Metanephros (tissue), 2 donors: Measurements from ENCODE around the genes PCDHA5, PCDHA10, PCDHB2, PCDHB11, PCDHGB1, PCDHGB2 and PCDHGA11.

- RAMPAGE, long total RNA, result no peak
These were observed at the start of gene PCDHA5 for GRCh38 chr5:140821499-140821691. Gene PCDHA5, plus strand, starts transcription at chr5:140821613.

- RAMPAGE, long total RNA, result no peak
These were observed 590 bp downstream of the PCDHA9 start for GRCh38 chr5:140848856-140849088.

GRCh38 chr5:140855581-140856891, at the start of gene PCDHA10:
Gene PCDHA10, plus strand, starts transcription at chr5:140855897.
- RAMPAGE, long total RNA, result no peak

DNA sequence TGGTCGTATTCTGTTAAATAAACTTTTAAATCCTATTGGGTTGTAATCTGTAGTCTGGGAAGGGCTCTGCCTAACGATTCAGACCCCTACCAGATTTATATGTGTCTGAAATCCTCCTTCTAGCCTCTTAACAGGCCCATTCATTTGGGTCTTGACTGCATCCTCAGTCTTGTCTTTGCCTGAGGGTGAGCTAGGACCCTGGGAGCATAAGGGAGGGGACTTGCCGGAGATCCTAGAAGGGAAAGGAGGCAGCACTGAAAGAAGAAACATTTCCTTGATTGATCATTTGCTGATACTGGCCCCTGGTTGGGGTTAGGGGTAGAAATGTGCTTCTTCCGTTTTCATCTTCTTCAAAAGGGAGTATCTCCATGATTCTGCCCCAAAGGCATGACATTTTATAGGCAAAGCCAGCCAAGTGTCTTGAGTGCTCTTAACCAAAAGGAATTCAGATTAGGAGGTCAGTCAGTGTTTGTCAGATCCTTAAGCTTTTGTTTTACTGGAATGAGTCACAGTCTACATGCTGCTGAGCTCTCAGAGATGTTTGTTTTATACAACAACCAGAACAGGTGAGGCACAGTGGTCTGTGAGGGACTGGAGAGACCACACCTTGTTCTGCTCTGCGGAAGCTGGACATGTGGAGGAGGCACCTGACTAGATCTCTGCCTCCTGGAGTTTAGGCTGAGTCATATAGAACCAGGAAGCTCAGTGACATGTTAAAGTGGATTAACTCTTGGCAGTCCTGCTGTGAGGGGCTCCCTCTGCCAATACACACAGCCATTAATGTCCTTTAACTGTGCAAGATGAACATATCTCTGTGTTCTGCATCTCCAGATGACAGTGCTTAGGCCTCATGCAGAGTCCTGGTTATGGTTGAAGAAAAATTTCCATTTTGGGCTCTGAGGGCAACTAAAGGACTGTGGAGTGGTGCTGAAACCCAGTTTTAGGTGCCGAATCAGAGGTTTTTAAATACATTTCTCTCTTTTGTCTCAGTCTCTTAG, 37.8 kb downstream of the PCDHAC2 start:
- RAMPAGE, long total RNA, result no peak

- RAMPAGE, long total RNA, result no peak
These were observed at the start of gene PCDHB2 for GRCh38 chr5:141094443-141095269. Gene PCDHB2, plus strand, starts transcription at chr5:141094615.

- RAMPAGE, long total RNA, result no peak
These were observed at the start of gene PCDHB11 for GRCh38 chr5:141199306-141199930. Gene PCDHB11, plus strand, starts transcription at chr5:141199627.

DNA sequence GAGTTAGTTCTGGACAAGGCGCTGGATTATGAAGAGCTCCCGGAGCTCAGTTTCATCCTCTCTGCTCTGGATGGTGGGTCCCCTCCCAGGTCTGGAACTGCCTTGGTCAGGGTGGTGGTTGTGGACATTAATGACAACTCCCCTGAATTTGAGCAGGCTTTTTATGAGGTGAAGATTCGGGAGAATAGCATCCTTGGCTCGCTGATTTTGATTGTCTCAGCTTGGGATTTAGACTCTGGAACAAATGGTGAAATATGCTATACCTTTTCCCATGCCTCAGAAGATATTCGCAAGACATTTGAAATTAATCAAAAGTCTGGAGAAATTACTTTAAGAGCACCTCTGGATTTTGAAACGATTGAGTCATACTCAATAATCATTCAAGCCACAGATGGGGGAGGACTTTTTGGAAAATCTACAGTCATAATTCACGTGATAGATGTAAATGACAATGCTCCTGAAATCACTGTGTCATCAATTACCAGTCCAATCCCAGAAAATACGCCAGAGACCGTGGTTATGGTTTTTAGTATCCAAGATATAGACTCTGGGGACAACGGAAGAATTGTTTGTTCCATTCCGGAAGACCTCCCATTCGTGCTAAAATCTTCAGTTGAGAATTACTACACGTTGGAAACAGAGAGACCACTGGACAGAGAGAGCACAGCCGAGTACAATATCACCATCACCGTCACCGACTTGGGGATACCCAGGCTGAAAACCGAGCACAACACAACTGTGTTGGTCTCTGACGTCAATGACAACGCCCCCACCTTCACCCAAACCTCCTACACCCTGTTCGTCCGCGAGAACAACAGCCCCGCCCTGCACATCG, 1.1 kb downstream of the PCDHB11 start:
- RAMPAGE, long total RNA, result no peak

DNA sequence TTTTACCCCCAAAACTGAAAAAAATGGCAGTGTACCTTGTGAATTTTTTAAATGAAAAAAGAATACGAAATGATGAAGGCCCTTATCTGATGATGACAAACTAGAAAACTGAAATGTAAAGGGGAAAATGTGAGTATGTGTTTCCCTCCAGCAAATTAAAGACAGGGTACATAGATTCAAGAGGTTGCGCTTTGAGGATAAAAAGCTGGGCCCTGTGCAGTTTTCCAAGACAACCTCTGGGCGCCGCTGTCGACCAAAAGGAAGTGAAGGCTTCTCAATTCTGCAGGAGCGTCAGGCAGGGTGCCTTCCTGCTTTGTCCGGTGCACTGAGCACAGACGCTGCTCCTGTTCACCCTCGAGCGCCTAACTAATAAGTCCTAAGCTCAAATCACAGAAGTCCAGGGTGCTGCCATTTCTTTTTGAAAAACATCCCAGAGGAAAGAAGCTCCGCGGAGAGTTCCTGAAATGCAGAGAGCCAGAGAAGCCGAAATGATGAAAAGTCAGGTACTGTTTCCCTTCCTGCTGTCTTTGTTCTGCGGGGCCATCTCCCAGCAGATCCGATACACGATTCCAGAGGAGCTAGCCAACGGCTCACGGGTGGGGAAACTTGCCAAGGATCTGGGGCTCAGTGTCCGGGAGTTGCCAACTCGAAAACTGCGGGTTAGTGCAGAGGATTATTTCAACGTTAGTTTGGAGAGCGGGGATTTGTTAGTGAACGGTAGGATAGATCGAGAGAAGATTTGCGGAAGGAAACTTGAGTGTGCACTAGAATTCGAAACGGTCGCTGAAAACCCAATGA, at the start of gene PCDHGB1:
Gene PCDHGB1 (plus strand): TSS at position 303 of the 798 bp plus-strand sequence.
- RAMPAGE, long total RNA, result no peak

DNA sequence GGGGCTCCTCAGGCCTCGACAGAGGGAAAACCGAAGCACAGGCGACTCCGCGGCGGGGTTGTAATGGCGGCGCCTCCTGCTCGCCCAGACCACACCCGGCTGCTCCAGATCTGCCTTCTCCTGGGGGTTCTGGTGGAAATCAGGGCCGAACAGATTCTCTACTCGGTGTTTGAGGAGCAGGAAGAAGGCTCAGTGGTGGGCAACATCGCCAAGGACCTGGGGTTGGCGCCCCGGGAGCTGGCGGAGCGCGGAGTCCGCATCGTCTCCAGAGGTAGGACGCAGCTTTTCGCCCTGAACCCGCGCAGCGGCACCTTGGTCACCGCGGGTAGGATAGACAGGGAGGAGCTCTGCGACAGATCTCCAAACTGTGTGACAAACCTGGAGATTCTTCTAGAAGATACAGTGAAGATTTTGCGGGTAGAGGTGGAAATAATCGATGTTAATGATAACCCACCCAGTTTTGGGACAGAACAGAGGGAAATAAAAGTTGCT, 363 bp downstream of the PCDHGA4 start:
- RAMPAGE, long total RNA, result no peak

GRCh38 chr5:141359739-141360676, at the start of gene PCDHGB2:
Gene PCDHGB2, plus strand, starts transcription at chr5:141359994.
- RAMPAGE, long total RNA, result no peak

DNA sequence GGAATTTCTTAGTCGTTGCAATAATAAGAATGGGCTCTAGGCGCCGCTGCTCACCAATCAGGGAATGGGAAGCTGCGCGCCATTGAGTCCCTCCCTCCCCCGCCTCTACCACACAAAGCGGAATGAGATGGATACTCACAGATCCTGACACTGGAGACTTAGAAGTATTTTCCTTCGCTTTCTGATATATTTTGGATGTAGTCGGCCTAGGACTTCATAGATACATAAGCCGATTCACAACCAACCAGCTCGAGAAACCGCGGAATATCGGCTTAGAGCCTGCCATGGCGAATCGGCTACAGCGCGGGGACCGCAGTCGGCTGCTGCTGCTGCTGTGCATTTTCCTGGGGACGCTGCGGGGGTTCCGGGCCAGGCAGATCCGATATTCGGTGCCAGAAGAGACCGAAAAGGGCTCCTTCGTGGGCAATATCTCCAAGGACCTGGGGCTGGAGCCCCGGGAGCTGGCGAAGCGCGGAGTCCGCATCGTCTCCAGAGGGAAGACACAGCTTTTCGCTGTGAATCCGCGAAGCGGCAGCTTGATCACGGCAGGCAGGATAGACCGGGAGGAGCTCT, at the start of gene PCDHGA11:
Gene PCDHGA11 (plus strand): TSS at position 108 of the 573 bp plus-strand sequence.
- RAMPAGE, long total RNA, result no peak

DNA sequence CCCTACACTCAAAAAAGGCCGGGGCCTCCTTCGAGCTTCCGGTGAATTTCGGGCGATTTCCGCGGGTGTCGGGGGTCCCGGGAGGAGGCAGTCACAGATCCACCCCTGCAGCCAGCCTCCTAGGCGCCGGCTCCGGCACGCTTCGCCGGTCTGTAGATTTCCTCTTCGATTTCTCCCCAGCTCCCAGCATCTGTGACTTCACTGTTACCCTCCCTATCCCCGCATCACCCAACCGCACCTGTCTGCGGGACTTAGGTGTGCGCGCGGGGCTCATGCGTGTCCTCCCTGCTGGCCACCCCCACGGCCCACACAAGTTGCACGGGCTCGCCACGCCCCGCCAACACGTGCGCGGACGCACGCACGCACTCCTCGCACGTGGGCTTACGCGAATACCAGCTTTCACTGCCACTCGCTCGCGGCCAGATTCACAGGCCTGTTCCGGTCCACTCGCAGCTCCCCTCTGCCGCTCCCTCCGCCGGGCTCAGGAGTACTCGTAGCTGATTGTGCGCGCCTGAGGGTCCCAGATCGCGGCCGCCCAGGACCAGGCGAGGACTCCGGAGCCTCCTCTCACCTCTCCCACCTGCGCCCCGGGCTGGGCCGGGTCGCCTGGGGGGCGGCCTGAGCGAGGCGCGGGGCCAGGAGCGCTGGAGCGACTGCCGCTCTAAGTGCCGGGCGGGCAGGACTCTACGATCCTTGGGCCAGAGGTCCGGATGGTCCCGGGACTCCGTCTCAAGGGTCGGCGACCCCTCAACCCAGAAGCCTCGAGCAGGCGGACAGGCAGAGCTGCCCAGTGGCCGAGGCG, 3.3 kb downstream of the PCDHGC5 start:
- RAMPAGE, long total RNA, result no peak

DNA sequence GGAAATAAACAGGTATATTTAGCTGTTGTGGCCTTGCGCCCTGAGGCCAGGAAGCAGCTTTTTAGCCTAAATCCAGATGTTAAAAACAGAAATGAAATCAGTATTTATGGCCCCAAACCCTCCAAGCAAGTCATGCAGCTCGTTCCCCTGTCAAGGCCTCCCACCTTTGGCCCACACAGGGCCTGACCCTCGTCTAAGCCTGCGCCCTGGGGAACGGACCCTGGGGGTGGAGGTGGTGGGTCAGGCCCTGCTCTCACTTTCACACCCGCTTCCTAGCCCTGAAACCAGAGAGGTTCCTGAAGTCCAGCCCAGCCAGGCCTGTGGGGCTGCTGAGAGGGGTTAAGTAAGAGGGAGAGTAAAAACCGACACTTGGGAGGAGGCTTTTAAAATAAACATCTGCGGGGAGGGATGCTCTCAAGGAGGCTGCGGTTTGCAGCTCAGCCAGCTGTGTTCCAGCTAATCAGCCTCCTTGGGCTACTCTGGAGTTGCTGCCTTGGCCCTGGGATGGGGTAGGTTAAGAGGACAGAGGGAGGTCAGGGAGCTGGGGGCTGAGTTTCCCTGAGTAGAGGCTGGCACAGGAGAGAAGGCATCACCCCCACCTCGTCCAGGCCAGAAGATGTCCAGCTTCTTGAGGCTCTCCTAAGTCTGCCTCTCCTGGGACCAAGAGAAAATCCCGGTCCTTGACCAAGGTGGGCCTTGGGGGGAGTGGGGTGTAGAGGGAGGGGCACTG, 18.9 kb downstream of the PCDHGC5 start:
- RAMPAGE, long total RNA, result no peak

- RAMPAGE, long total RNA, result no peak
These were observed 32.4 kb downstream of the PCDHGC5 start for GRCh38 chr5:141521057-141521869.

- RAMPAGE, long total RNA, result no peak
These were observed 1.2 kb downstream of the RELL2 start for GRCh38 chr5:141638005-141638474.

DNA sequence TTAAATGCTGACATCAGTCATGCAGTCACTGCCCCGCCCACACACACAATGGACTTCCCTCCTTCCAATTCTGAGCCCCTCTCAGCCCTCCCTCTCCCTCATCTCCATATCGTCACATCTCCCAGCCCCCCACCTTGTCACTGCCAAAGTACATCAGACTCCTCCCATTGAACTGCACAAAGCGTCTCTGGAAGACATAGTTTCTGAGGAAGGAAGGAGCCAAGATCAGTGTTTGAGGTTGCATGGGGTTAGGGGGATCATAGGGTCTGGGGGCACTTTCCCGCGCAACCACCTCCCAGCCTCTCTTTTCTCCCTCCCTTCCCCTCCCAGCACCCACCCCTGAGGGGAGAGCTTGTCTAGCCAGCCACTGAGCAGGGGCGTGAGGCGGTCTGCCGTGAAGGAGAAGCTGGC, 8.8 kb downstream of the ARAP3 start:
- RAMPAGE, long total RNA, result no peak

- RAMPAGE, long total RNA, result no peak
These were observed 11.3 kb upstream of the ARAP3 start for GRCh38 chr5:141693165-141693916.

DNA sequence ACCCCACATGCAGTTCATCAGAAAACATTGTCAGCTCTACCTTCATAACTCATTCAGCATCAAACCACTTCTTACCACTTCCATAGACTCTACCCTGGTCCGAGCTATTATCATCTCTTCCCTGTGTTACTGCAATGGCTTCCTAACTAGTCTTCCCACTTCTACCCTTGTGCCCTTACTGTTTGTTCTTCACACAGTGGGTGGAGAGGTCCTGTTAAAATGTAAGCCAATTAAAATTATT, 22.7 kb upstream of the ARAP3 start:
- RAMPAGE, long total RNA, result no peak

DNA sequence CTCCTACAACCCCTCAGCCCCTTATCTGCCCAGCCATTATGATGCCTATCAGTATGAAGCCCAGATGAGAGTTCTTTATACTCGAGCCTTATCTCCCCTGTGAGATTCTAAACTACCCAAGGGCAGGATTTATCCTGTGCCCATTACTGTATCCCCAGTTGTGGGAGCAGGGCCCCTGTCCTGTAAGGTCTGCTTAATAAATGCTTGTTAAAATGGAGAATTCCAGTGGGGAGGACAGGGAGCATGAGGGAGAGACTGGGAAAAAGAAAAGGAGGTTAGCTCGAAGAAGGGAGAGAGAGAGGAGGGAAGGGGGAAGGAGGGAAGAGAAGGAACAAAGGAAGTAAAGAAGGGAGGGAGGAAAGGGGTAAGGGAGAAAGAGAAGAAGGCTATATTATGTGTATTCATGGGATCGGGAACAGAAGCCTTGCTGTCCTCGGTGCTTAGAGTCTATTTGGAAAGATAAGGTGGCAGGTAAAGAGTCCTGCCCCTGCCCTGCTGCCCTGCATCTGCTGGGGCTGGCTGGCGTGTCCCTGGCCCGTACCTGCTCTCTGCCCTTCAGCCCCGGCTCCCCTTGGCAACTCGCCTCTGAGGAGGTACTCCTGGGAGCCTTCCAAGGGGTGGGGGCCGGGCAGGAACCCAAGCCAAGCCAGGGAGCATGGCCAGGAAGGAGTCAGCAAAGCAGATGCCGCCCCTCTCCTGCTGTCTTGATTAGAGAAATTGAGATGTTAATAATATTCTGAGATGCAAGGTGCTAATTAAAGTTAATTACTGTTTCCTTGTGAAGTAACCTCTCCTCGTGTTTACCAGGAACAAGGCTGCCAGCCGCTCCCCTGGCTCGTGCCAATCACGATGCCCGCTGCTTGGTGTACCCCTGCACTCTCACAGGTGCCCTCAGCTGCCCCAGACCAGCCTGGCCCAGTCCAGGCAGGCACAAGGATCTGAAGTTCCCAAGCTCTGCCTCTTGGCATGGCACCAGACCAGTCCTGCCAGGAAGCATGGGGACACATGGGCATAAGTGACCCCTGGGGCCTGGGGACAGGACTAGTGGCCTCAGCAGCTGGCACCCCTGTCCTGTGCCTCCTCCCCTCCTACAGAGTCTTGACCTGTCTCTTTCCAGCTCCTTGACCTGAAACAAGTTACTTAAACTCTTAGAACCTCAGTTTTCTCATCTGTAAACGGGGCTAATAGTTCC, 36.7 kb downstream of the PCDH1 start:
- RAMPAGE, long total RNA, result no peak

DNA sequence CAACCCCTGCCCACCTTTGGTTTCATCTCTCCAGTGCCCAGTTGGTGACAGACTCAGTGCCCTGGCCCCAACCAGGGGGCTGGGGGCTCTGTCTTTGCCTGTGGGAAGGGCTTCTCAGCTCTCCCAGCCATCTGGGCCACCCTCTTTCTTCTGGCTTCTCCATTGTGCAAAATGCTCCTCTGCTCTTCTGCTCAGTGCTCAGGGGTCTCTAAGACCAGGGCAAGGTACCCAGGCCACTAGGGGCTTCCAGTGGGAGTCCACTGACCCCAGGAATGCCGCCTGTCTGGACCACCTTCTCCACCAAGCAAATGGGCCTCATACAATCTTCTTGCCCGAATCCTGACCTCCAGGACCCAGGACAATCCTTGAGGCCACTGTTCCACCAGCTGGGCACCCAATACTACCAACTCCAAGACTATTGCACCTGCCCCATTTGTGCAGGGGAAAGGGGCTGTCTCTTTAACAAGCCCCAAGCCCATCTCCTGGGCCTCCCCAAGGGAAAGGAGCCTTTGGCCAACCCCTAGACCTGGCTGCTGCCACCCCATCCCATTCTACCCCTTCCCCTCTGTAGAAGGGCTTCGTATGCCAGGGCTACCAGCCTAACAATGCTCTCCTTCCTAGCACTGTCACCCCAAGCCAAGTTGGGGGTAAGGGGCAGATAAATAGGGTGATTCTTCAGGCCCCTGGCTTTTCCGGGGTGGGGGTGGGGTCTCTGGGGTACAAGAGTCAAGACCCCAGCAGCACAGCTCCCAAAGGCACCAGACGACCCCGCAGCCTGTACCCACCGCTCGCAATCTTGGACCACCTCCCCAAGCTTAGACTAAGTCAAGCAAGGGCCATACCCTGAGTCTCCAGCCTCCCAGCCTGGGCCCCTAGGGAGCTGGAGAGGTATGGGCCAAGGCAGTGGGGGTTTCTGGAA, 26.3 kb downstream of the PCDH1 start:
- RAMPAGE, long total RNA, result no peak